GM12892 (cell line): ENCODE measurements around the genes OR2G3, OR6F1, OR2W3, OR2M3 and OR2T12.

DNA sequence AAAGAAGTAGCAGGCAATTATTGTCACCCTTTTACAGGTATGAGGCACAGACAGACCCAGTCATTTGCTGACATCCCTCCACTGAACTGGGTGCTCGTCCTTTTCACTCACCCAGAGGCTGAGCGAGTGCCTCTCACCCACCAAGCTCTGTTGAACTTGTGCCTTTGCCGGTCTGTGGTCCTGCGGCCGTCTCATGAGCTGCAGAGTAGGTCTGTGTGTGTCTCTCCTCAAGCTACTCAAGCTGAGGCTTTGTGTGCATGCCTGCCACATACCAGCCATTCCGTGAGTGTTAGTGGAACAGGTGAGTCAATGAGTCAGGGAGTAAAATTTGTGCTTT lies 635 bp upstream of the NLRP3 start:
- RRBS = no CpG with 5 or more reads among the region's 6 CpGs

GRCh38 chr1:247432521-247433064 lies 16.6 kb downstream of the NLRP3 start:
- RRBS = no CpG with 5 or more reads among the region's 5 CpGs

- RRBS = no CpG with 5 or more reads among the region's 16 CpGs
These were observed 891 bp downstream of the OR2B11 start for GRCh38 chr1:247456891-247457535.

GRCh38 chr1:247605551-247605875 lies at the start of gene OR2G3:
OR2G3 (plus strand) TSS chr1:247605586.
- RRBS = no CpG with 5 or more reads among the region's 4 CpGs

GRCh38 chr1:247716346-247716876 lies at the start of gene OR6F1:
OR6F1 (minus strand) TSS chr1:247716646.
- RRBS = no CpG with 5 or more reads among the region's 3 CpGs

GRCh38 chr1:247855241-247855637 lies 1.7 kb upstream of the TRIM58 start:
- RRBS = no CpG with 5 or more reads among the region's 7 CpGs

- RRBS = no CpG with 5 or more reads among the region's 6 CpGs
These were observed at the start of gene OR2W3 for GRCh38 chr1:247895473-247895824. OR2W3 (plus strand) TSS chr1:247895587.

DNA sequence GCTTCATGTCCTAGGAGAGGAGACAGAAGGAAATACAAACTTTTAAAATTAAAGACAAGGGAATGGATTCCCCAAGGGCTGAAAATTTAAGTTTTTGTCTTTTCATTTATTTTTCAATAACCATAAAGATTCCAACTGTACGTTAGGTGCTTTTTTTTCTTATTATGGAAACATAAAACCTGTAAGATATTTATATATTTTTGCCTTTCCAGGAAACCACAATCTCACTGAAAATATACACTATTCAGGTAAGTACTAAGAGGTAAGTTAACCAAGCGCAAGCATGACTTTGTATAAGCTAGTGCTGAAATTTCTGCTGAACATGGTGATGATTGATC lies at the start of gene OR2M3:
OR2M3 (plus strand) TSS at position 212 of the 338 bp plus-strand sequence.
- RRBS = no CpG with 5 or more reads among the region's 2 CpGs

DNA sequence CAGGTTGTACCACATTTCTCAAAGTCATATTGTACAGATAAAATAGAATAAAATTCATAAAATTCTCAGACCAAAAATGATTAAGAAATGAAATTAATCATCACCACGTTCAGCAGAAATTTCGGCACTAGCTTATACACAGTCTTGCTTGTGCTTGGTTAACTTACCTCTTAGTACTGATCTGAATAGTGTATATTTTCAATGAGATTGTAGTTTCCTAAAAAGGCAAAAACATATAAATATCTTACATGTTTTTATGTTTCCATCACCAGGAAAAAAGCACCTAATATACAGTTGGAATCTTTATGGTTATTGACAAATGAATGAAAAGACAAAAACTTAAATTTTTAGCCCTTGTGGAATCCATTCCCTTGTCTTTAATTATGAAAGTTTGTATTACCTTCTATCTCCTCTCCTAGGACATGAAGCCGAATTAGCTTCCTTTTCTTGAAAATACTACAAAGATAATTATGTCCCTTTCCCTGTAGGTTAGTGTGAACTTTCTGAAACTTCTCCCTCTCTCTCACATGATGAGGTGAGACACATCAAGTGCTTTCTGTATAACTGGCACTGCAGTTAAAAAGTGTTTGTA lies at the start of gene OR2T12:
OR2T12 (minus strand) TSS at position 246 of the 592 bp plus-strand sequence.
- RRBS = no CpG with 5 or more reads among the region's 3 CpGs

- RRBS = no CpG with 5 or more reads among the region's 13 CpGs
These were observed 23.0 kb downstream of the SH3BP5L start for GRCh38 chr1:248802721-248803018.

- RRBS = 0% methylated on average over 3 of the region's 29 CpGs
These were observed 257 bp upstream of the ZNF672 start for GRCh38 chr1:248837804-248838129.

- RRBS = no CpG with 5 or more reads among the region's 20 CpGs
These were observed 8.2 kb downstream of the ZNF692 start for GRCh38 chr1:248850251-248851425.

GRCh38 chr1:248862643-248864019 lies 4.2 kb upstream of the ZNF692 start:
- RRBS = no CpG with 5 or more reads among the region's 51 CpGs